Mammary epithelial cell (primary cell): ENCODE results near the gene PRPS1L1.

- CAGE, long polyA plus RNA = no peak
- RRBS = no CpG with 5 or more reads among the region's 3 CpGs
These were observed 143.2 kb upstream of the MEOX2 start for GRCh38 chr7:15829555-15830180.

DNA sequence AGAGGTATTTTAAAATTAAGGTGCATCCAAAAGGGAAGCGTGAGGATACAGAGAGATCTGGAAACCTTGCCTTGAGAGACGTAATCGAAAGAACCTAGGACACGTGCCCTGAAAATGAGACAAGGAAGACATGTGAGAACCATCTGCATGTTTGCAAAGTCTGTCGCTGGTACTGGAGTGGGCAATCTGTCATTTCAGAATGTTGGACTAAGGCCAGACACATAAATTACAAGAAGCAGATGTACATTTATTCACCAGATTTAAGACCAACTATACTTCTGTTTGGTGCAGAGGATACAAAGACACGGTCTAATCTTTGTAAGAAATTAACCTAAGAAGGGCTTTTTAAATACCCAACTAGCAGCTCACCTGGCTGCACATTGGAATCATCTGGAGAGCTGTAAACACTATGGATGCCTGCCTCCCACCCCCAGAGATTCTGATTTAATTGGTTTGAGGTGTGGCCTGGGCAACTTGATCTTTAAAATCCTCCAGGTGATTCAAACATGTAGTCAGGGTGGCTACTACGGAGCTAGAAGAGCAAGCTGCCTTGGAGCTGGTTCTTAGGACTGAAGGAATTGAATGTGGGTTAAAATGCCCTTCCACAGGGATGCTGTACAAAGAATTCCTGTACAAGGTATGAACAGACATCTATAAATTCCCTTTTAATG, 9.0 kb downstream of the AGR2 start:
- CAGE, long polyA plus RNA = no peak
- RRBS = no CpG with 5 or more reads among the region's 7 CpGs

DNA sequence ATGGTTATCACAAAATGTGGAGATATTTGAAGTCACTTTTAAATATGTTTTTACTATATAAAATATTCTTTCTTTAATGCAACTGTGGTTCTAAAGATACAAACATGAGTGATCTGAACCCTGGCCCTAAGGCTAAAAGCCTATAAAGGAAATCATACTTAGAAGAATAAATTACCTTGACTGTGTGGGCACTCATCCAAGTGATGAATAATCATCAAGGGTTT, 3.9 kb downstream of the AGR2 start:
- CAGE, long polyA plus RNA = no peak

- CAGE, long polyA plus RNA = no peak
- RRBS = no CpG with 5 or more reads among the region's 4 CpGs
These were observed 6.7 kb upstream of the AGR2 start for GRCh38 chr7:16811158-16812139.

- CAGE, long polyA plus RNA = no peak
- RRBS = no CpG with 5 or more reads among the region's 8 CpGs
These were observed 34.6 kb downstream of the AGR3 start for GRCh38 chr7:16847025-16847837.

DNA sequence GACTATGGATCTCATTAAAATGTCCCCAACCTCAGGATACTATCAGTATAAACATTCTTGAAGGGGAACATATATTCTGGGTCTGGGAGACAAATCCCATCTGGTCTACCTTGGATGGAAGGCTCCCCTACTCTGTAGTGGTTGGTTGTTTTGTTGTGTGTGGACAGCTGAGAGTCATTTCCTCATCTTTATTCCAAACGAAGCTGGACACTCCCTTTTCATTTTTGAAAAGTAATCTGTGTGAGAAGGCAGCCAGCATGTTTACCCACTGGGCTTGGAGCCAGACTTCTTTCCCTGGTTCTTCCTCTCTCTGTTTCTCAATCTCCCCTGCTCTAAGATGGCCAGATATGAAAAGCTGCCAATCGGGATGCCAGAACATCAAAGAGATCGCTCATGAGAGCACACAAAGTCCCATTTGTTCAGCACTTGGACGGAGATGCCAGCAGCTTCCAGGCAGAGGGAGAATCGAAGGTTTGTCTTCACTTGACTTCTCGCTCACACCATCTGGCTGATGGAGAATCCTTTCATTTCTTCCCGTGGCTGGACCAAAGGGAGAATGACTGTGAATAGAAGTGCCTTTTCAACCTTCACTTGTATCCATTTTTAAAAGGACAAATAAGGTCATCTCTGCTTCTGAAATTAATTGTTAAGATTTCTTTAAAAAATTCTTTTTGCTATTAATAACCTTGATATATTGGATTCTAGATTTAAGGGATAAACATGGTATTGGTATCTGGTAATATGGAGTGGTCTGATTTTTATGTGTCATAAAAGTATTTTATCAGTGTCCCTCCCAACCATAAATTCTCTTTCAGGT, 108.2 kb upstream of the AGR3 start:
- CAGE, long polyA plus RNA = no peak
- RRBS = no CpG with 5 or more reads among the region's 7 CpGs

DNA sequence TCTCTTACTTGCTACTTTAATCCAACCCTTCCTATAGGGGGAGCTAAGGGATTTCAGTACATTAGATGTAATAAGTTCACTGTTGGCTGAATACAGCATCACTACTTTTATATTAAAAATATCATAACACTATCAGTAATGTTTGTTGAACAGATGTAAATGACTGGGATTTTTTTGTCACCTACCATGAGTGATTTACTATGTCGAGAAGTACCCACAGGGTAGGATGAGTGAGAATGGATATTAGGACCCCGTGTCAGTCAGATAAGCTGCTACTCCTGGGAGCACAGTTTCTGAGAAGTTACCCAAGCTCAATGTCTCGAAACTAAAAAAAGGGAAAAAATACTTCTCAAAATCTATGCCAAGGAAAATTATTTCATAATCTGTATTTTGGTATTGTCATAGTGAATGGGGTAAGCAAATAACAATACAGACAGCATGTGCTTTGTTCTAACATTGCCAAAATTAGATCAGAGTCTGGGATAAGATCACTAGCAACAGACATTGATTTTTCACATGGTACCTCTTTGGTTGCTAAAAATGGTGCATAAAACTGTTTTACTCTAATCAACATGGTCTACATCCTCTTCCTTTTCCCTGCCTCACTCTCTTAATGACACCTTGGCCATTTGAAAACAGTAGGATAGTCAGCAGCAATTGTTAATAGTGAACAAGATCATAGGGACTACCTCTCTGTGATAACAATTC, 127.6 kb upstream of the AGR3 start:
- CAGE, long polyA plus RNA = no peak
- RRBS = no CpG with 5 or more reads among the region's 3 CpGs

- CAGE, long polyA plus RNA = no peak
- RRBS = no CpG with 5 or more reads among the region's 5 CpGs
These were observed 204.7 kb upstream of the AGR3 start for GRCh38 chr7:17086430-17086860.

- CAGE, long polyA plus RNA = no peak
- RRBS = no CpG with 5 or more reads among the region's 2 CpGs
These were observed 173.4 kb upstream of the AHR start for GRCh38 chr7:17125017-17125428.

DNA sequence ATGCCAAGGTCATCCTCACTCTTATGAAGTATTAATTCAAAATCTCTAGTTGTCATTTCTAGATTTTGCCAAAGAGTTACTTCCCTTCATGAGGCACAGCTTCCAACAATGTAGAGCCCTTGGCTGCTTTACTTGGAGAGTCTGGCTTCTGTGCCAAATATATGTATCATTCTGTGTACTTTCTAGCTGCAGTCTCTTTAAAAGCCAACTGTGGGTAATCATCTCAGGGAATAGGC, 22.5 kb upstream of the AHR start:
- CAGE, long polyA plus RNA = no peak

- CAGE, long polyA plus RNA = no peak
- RRBS = no CpG with 5 or more reads among the region's 1 CpG
These were observed 322 bp upstream of the AHR start for GRCh38 chr7:17298265-17298394.

- CAGE, long polyA plus RNA = no peak
- RRBS = no CpG with 5 or more reads among the region's 2 CpGs
These were observed 8.6 kb downstream of the AHR start for GRCh38 chr7:17307092-17307472.

DNA sequence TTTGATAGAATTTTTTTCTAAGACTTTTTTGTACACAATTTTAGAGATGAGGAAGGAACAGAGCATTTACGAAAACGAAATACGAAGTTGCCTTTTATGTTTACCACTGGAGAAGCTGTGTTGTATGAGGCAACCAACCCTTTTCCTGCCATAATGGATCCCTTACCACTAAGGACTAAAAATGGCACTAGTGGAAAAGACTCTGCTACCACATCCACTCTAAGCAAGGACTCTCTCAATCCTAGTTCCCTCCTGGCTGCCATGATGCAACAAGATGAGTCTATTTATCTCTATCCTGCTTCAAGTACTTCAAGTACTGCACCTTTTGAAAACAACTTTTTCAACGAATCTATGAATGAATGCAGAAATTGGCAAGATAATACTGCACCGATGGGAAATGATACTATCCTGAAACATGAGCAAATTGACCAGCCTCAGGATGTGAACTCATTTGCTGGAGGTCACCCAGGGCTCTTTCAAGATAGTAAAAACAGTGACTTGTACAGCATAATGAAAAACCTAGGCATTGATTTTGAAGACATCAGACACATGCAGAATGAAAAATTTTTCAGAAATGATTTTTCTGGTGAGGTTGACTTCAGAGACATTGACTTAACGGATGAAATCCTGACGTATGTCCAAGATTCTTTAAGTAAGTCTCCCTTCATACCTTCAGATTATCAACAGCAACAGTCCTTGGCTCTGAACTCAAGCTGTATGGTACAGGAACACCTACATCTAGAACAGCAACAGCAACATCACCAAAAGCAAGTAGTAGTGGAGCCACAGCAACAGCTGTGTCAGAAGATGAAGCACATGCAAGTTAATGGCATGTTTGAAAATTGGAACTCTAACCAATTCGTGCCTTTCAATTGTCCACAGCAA, 40.7 kb downstream of the AHR start:
- CAGE, long polyA plus RNA = no peak
- RRBS = no CpG with 5 or more reads among the region's 8 CpGs

DNA sequence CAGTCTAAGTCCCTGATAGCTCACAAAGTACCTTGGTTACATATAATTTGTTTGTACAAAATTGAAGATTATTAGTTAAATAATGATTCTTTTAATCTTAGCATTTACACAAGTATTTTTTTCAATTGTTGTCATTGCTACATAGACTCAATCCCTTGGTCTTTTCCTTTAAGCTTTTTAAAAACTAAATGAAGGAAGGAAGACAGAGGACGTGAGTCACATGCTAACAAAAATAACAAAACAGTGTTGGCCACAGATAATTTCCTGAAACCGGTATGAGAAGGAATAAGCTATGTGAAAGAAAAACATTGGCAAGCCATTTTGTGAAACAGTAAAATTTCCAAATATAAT, 222.9 kb downstream of the AHR start:
- CAGE, long polyA plus RNA = no peak
- RRBS = no CpG with 5 or more reads among the region's 2 CpGs

- CAGE, long polyA plus RNA = no peak
- RRBS = no CpG with 5 or more reads among the region's 5 CpGs
These were observed 158.0 kb downstream of the SNX13 start for GRCh38 chr7:17781956-17783042.

DNA sequence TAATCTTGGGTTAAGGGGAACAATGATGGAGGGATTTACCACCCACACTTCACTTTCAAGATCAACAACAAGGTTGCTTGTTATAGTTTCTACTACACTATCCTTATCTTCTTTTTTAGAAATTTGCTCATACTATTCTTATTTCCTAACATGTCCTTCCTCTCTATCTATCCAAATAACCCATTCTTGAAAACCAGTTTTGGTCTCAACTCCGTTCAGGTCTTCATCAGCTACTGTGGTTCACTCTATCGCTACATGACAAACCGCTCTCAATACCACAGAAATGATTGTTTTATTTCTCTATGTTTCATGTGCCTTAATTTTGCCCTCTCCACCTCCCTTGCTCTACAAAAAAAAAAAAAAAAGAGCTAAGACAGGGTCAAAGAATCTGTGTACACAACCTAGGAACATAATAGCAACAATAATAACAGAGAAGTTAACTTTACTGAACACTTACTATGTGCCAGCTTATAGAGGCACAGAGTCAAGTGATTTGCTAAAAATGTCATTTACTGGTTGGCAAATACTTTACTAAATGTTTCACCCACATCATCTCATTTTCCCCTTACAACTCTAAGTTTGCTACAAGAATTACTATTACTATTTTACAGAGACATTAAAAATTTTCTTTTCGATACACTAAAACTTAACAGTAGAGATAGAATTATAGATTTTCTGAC, 53.5 kb downstream of the SNX13 start:
- CAGE, long polyA plus RNA = no peak
- RRBS = no CpG with 5 or more reads among the region's 4 CpGs

DNA sequence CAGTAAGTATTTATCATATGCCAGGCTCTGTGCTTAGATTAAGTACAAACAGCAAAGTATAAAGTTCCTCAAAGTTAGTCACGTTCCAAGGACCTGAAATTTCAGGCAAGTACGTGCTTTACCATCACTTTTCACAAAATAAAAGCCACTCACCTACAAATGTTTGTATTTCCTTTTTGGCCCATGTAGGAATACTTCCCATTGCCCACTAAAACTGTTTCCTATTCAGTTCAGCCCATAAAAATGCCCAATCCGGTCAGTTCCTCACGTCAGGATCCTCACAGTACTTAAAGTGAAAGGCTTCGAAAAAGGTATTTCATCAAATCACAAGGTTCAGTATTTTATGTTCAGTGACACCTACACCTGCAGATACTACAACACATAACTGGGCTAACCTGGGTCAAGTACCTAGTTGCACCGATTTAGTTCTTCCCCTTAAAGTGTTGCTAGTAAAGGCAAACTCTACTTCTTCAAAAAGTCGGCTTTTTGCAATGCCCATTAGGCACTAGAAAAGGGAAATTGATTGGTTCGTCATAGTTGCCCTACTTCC, 1.2 kb downstream of the SNX13 start:
- CAGE, long polyA plus RNA = no peak
- RRBS = no CpG with 5 or more reads among the region's 8 CpGs

DNA sequence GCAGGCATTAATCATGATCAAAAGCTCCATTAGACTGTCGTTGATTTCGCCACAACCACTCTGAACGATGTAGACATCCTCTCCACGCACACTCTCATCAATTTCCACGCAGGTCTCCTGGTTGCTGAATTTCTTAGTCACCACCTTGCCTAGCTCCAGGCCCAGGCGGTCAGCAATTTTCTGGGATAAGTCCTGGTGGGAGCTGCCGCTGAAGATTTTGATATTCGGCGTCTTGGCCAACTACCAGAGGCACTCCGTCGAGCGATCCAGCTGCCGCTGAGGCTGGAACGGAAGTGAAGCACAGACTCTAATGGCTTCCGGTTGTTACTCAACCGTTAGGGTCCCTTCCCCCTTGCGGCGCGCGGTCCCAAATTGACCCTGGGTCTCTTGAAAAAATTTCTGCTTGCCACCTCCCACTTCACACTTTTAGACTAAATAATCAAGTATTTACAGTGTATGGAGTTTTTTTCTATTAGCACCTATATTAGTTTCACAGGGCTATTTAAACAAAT, at the start of gene PRPS1L1:
TSS of gene PRPS1L1 (minus strand) at position 295 of the 512 bp plus-strand sequence.
- CAGE, long polyA plus RNA = no peak
- RRBS = no CpG with 5 or more reads among the region's 20 CpGs

DNA sequence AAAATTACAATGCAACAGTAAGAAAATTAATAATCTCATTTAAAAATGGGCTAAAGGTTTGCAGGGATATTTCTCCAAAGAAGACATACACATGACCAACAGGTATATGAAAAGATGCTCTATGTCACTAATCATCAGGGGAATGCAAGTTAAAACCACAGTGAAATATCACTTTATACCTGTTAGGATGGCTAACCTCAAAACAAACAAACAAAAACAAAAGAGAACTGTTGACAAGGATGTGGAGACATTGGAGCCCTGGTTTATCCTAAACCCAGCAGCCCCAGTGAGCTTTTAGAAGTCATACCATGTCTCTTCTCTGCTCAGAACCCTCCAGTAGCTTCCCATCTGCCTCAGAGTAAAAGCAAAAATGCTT, 67.2 kb upstream of the HDAC9 start:
- CAGE, long polyA plus RNA = no peak

DNA sequence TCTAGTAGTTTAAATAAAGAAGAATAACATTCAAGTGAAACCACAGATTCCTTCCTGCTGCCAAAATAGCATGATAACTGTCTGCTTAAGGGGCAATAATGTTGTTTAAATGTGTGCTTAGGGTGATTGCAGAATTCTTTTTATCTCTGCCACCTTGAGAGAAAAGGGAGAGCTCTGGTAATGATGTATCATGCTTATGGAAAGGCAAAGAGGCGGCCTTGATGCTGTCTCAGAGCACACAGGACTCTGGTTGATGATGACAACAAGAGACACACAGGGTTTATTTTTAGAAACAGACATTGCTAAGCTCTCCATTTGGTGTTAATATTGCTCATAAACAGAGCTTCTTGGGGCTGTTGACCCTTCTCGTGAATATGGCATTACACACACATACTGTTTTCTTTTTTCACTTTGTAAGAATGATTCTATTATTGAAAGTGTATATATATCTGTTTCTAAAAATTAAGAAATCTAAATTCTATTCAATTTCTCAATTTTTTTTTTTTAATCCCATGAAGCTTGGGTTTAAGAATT, 10.6 kb downstream of the HDAC9 start:
- CAGE, long polyA plus RNA = no peak
- RRBS = no CpG with 5 or more reads among the region's 2 CpGs